ENCODE measurements around the genes C1GALT1C1, GLUD2, XIAP, PRR32 and SMARCA1.

- PRO-cap, 4 experiments = no peak in any of the 4 experiments
- RAMPAGE, long total RNA, 4 experiments = no peak in any of the 4 experiments
Observed at GRCh38 chrX:119938613-119939088, 4.9 kb downstream of the NKAP start.

GRCh38 chrX:120120068-120120669 lies 4.5 kb upstream of the RHOXF1 start:
- PRO-cap, 4 experiments = no peak in any of the 4 experiments
- RAMPAGE, long total RNA, 4 experiments = no peak in any of the 4 experiments

DNA sequence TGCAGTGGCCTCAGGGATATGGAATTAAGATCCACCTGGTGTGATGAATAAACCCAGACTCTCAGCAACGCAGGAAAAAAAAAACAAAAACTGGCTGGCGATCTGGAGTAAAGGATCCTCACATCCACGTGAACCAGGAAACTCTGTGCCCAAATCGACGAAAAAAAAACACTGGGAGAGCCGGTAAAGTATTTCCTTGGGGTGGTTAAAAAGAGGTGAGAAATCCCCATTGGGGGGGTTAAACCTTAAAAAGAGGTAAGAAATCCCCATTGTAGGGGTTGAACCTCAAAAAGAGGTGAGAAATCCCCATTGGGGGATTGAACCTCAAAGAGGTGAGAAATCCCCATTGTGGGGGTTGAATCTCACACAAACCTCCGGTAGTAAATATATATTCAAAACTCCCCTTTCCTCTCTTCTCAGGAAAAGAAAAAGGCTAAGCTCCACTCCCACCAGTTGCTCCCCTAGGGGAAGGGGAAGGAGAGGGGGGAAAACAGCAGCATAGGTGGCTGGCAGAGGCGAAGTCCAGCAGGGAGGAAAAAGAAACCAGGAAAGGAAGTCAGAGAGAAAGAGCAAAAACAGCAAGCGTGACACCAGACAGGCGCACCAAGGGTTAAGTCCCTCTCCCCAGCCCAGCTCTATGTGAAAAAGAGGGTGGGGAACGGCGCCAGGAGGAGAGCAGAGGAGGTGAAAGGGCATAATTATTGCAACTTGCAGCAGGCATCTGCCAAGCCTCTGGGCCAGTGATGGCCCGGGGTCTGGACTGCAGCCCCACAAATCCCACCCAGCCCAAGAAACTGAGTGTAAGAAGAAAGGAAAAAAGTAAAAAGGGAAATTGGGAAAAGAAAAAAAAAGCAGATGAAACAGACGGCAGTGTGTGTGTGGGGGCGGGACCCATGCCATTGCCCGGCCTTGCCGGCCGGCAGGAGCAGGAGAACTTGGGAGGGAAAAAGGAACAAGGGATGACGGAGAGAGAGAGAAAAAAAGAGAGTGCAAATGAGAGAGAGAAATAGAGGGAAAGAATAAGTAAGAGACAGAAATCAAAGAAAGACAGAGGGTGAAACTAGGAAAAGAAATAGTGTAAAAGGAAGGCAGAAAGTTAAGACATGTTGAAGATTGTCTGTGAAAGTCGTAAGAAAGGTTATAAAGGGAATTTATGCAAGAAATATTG lies 14.3 kb upstream of the RHOXF2 start:
- PRO-cap, 4 experiments = no peak in any of the 4 experiments
- RAMPAGE, long total RNA, 4 experiments = no peak in any of the 4 experiments

GRCh38 chrX:120225613-120226291 lies 24.9 kb upstream of the ZBTB33 start:
- PRO-cap, 4 experiments = no peak in any of the 4 experiments
- RAMPAGE, long total RNA, 4 experiments = no peak in any of the 4 experiments

DNA sequence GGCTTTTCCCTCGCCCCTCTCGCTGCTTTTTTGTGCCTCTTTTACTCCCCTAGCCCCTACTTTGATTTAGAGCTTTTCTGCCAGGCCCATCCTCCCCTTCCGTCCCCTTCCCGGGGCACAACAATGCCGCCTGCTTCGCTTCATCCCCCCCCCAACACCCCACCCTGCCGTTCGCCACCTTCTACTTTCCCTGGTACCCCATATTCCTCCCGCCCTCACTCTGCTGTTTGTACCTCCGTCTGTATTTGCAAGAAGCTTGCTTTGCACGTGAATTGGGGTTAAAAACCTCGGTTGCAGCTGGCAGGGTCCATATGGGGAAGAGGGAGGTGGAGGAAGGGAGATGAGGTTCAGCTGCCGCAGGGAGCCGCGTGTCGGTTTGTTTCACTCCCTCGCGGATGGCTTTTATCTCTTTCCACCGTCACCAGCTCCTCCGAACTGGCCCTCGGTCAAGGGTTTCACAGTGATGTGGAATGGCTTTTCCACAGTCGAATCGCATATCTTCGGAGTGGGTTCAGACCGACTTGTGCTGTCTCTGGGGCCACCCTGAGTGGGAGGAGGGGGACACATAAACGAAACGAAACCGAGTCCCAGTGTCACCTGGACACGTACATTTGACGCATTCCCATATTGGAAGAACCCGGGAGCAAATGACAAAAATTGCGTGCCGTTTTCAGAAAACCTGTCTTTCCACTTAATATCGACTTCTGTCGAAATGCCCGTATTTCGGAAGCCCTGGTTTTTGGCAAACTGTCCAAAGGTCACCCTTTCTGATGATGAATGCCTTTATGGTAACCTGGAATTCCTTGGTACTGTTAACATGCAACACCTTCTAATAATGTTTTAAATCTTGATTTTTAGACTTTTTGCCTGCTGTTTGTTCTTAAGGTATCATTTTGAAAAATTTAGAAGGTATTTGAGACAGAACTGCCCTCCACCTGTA lies 913 bp downstream of the ZBTB33 start:
- PRO-cap, 4 experiments = peak in 4 of 4 experiments; most common plus-strand start position 497 of the sequence (in 1); most common minus-strand start position 378 of the sequence (in 4)
- RAMPAGE, long total RNA, 4 experiments = no peak in any of the 4 experiments

- PRO-cap, 4 experiments = no peak in any of the 4 experiments
- RAMPAGE, long total RNA, 4 experiments = no peak in any of the 4 experiments
Observed at GRCh38 chrX:120438701-120439156, 30.4 kb downstream of the LAMP2 start.

DNA sequence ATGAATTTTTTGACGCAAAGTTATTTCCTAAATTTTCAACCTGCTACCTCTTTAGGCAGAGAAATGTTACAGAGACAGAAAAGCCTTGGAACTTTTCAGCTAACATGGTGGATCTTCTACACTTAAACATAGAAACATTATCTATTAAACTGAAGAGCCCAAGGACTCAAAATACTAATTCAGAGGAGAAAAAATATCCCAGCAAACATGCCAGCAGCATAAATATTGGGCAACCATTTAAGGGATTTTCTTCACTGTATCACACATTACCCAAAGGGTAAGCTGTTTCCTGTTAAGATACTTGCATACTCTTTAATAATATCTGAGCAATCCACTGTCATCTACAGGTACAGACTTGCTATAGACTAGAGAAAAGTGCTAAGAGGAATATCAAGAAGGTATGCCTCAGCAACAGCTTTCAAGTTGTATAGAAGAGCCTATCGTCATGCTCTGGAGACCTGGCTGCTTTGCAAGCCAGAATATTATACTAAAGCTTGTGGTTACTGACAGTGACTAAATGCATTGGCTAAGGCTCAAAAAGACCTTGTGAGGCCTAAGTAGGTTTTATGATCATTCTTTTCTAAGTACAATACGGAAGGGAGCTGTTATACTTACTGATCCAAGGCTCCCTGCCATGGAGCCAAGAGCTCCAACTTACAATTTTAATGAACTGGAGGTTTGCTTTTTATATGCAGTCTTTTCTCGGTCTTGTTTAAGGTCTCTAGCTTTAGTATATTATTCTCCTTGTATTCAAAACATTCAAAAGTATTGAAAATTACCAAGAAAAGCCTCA lies 11.4 kb downstream of the LAMP2 start:
- PRO-cap, 4 experiments = no peak in any of the 4 experiments
- RAMPAGE, long total RNA, 4 experiments = no peak in any of the 4 experiments

GRCh38 chrX:120549755-120550328 lies 10.9 kb downstream of the CUL4B start:
- PRO-cap, 4 experiments = no peak in any of the 4 experiments
- RAMPAGE, long total RNA, 4 experiments = no peak in any of the 4 experiments

- PRO-cap, 4 experiments = peak in 4 of 4 experiments; most common plus-strand start chrX:120630357 (in 2); most common minus-strand start chrX:120630001 (in 3)
- RAMPAGE, long total RNA, 4 experiments = start-site peak on the minus strand in 4 of 4 experiments, at chrX:120629948-120630059 at its widest, 18 to 272 reads per replicate
Observed at GRCh38 chrX:120629423-120630588, at the start of gene C1GALT1C1. Gene C1GALT1C1 (minus strand): TSS chrX:120630054.

DNA sequence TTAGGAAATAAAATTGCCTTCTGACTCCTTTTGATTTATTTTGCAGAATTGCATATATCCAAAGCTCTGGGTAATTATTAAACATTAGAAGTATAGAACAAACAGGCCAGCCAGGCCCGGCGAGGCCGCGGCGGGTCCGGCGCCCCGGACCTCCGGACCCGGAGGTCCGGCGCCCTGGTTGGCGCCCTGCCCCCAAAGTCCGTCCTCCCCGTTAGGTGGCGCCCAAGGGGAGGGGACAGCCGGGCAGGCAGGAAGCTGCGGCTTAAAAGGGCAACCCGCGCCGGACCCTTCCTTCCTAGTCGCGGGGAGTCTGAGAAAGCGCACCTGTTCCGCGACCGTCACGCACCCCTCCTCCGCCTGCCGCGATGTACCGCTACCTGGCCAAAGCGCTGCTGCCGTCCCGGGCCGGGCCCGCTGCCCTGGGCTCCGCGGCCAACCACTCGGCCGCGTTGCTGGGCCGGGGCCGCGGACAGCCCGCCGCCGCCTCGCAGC lies at the start of gene GLUD2:
Gene GLUD2, plus strand, starts transcription at position 291 of the 492 bp plus-strand sequence.
- PRO-cap, 4 experiments = no peak in any of the 4 experiments
- RAMPAGE, long total RNA, 4 experiments = no peak in any of the 4 experiments

DNA sequence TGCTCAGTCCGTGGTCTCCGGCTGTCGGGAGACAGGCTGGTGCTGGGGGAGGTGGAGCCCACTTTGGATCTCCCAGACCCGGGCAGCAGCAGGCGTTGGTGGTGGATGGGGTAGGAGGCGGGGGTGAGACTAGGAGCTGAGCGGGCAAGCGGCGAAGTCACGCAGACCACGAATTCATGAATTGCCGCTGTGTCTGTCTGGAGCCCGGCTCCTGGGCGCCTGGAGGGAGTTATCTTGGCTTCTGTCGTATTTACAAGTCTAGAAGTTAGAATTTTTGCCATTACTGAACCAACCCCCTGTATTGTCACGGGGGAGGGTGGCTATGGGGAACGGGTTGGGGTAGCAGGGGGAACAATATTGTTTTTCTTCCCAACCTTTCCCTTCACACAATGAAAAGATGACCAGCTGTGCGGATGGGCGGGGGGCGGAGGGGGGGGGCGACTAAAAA lies 1.0 kb downstream of the GRIA3 start:
- PRO-cap, 4 experiments = no peak in any of the 4 experiments
- RAMPAGE, long total RNA, 4 experiments = no peak in any of the 4 experiments

- PRO-cap, 4 experiments = no peak in any of the 4 experiments
- RAMPAGE, long total RNA, 4 experiments = no peak in any of the 4 experiments
Observed at GRCh38 chrX:123648449-123648987, 84.3 kb downstream of the THOC2 start.

DNA sequence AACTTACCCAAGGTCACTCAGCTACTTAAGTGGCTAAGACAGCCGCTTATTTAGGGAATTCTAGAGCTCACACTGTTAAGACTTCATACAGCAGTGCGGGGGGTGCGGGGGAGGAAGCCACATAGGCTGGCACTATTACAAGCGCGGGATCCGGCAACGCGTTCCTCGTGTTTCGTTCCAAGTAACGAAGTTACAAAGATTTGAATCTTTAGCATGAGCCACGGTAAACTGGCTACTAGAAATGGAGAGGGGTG lies 1.3 kb downstream of the THOC2 start:
- PRO-cap, 4 experiments = no peak in any of the 4 experiments
- RAMPAGE, long total RNA, 4 experiments = no peak in any of the 4 experiments

GRCh38 chrX:123784846-123785346 lies 52.0 kb upstream of the THOC2 start:
- PRO-cap, 4 experiments = no peak in any of the 4 experiments
- RAMPAGE, long total RNA, 4 experiments = no peak in any of the 4 experiments

DNA sequence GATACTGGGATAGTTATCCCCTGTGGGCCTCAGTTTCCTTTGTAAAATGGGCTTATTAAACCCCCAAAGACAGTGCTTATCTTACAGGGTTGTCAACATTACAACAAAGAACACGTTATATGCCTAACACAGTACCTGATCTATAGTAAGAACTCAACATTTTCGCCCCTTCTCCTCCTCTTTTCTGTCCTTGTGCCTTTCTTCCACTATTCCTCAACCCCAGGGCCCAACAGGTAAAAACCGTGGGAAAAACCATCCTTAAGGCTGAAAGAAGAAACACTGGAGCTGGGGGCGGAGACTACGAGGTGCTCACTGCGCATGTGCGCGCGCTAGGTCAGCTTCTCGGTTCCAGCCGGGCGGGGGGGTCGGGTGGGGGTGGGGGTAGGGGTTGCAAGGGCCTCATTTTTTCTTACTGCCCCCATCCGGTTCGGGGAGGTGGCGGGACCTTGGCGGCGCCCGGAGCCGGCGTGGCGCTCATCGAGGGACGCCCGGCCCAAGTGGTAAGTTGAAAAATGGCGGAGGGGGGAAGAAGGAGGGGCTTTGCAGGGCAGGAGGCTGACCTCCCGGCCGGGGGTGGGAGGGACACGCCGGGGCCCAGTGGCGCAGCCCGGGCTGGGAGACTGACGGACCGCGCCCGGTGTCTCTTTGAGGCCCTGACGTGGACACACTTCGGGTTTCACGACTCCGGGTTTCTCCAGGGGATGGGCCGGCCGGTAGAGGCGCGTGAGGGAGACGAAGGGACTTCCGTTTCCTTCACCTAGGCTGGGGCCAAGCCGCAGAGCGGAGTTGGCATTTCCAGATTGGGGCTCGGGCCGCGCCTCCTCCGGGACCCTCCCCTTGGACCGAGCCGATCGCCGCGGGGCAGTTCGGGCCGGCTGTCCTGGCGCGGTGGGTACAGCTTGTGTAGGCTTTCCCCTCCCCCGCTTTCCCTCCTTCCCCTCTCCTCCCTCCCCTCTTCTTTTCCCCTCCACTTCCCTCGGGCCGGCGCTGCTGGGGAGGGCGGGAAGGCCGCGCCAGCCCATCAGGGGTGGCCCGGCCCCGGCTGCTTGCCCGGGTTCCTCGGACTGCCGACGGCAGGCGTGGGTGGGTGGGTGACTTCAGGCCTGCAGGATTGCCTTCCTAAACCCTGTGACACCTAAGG lies at the start of gene XIAP:
Gene XIAP, plus strand, starts transcription at position 648 of the 1,141 bp plus-strand sequence.
- PRO-cap, 4 experiments = peak in 4 of 4 experiments; most common plus-strand start position 605 of the sequence (in 4); most common minus-strand start position 499 of the sequence (in 3)
- RAMPAGE, long total RNA, 4 experiments = start-site peak on the plus strand in 4 of 4 experiments, centred at positions 434 to 805 of the sequence, 22 to 707 reads per replicate

GRCh38 chrX:124223600-124224125 lies 108.8 kb upstream of the TEX13D start:
- PRO-cap, 4 experiments = no peak in any of the 4 experiments
- RAMPAGE, long total RNA, 4 experiments = no peak in any of the 4 experiments

- PRO-cap, 4 experiments = no peak in any of the 4 experiments
- RAMPAGE, long total RNA, 4 experiments = no peak in any of the 4 experiments
Observed at GRCh38 chrX:126819489-126820029, at the start of gene PRR32. Gene PRR32 (plus strand): TSS chrX:126819729.

- PRO-cap, 4 experiments = peak in 1 of 4 experiments; most common minus-strand start chrX:126836370 (in 1)
- RAMPAGE, long total RNA, 4 experiments = no peak in any of the 4 experiments
Observed at GRCh38 chrX:126835917-126836494, 16.5 kb downstream of the PRR32 start.

- PRO-cap, 4 experiments = no peak in any of the 4 experiments
- RAMPAGE, long total RNA, 4 experiments = no peak in any of the 4 experiments
Observed at GRCh38 chrX:127076958-127077423, 257.5 kb downstream of the PRR32 start.

- PRO-cap, 4 experiments = peak in 4 of 4 experiments; most common plus-strand start chrX:129523640 (in 2); most common minus-strand start chrX:129523516 (in 3)
- RAMPAGE, long total RNA, 4 experiments = start-site peak on the minus strand in 4 of 4 experiments, at chrX:129523215-129523500 at its widest, 22 to 414 reads per replicate
Observed at GRCh38 chrX:129523197-129524158, at the start of gene SMARCA1. Gene SMARCA1 (minus strand): TSS chrX:129523490.